Heart (tissue), 3 donors: ENCODE results near the genes GALNT10, HAVCR2 and THG1L.

- RAMPAGE, long total RNA, 2 experiments, result no peak in any of the 2 experiments
Observed at GRCh38 chr5:151696202-151697454, 9.9 kb upstream of the SPARC start.

DNA sequence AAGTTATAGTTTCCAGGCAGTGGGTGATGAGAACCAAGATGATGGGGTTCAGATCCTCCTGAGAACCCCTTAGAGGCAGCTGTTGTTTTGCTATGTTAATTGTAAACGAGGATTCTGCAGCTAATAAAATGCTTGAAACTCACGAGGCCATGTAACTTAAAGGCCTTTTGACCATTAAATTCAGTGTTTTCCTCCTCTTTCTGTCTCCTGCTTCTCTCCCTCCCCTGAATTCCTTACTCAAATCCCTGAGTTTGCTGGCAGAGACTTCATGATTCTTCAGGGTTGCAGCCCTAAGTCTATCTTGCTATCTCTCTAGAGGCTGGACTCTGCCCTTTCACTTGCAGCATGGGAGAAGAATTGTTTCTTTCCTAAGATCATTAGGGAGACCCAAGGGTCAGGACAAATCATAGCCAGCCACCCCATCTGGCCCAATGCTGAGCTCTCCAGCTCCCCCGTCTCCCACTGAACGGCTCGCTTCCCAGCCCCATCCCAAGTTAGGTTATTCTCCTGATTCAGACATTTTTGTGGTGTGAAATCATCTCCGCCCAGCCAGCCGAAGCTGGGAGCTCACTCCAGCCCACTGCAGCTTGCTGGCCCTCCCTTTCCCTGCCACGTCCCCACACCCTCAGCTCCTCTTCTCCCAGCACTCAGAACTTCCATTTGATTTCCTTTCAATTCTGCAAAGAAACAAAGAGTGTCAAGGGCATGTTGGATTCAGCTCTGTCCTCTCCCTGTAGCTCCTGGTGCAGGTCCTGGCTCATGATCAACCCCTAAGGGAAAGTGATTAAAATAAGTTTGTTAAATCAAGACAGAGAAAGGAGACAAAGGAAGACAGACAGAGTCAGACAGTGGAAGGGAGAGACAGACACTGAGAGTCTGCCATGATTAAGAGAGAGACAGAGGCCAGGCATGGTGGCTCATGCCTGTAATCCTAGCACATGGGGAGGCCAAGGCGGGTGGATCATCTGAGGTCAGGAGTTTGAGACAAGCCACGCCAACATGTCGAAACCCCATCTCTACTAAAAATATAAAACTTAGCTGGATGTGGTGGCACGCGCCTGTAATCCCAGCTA lies 12.4 kb upstream of the SPARC start:
- RAMPAGE, long total RNA, 2 experiments, result no peak in any of the 2 experiments

- RAMPAGE, long total RNA, 2 experiments, result no peak in any of the 2 experiments
Observed at GRCh38 chr5:151770151-151771129, 1.3 kb upstream of the G3BP1 start.

DNA sequence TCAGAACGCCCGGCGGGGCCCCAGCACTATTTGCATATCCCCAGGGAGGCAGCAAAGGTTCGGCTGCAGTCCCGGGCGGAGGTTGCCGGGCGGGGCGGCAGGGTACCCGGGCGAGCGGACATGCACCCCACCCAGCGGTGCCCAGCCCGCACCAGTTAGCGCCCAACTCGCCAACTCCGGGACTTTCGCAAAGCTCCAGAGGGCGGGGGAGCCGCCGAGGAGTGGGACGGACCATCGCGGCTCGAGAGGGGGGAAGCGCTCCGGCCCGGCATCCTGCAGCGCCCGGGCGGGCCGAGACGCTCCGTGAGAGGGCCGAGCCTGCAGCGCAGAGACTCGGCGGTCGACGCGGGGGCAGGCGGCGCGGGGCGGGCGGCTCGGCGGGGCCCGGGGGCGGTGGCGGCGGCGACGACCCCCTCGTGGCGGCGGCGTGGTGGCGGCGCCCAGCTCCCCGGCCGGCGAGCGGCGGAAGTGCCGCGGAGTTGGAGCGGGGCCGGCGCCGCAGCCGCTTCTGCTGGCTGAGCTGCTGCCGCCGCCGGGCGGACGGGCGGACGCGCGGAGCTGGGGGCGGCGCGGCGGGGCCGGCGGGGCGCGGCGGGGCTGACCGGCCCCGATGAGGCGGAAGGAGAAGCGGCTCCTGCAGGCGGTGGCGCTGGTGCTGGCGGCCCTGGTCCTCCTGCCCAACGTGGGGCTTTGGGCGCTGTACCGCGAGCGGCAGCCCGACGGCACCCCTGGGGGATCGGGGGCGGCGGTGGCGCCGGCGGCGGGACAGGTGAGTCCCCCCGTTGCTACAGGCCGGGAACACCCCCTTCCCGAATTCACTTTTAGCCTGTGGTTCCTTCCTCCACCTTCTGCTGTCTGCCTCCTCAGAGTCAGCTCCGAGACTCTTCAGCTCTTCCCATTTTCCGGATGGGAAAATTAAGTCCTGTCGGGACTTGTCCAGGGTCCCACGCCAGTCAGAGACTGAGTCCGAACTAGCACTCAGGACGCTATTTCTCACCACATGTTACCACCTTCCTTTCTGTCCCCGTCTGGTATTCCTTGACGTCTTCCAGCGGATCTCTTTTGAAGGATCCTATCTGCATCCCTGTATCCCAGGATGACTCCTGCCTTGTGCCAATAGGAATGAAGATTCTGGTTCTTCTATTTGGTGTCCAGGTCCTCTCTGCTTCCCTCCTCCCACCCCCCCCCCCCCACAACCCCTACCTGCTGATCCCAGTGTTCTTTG lies at the start of gene GALNT10:
GALNT10 (plus strand) TSS at position 477 of the 1,225 bp plus-strand sequence.
- RAMPAGE, long total RNA, 2 experiments, result no peak in any of the 2 experiments

- RAMPAGE, long total RNA, 2 experiments, result no peak in any of the 2 experiments
Observed at GRCh38 chr5:154202526-154203407, 12.2 kb downstream of the GALNT10 start.

DNA sequence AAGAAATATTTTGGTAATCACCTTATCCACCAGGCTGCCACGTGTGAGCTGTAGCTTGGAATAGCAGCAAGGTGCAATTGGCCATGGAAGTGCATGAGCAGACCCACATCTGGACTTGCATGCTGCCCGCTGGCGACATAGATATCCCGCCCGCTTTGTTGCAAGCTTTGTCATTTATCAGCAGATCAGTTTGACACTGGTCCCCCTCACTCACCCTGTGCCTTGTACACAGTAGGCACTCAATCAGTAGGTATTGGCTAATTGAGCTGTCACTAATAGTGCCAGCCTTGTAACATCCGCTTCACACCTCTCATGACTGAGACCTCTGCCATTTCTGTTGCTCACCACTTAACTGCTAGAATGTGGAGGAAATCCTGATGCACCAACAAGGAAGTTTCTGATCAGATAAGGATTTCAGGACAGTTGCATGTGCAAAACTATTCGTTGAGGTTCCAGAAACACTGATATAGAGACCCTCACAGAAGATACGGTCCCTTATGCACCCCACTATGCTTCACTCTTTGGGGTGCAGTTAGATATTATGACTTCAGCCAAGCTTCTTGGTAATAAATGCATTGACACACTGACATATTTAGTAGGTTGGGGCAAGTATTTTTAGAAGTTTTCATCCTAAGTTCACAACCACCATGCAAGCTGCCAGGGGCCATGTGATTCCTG lies 10.7 kb downstream of the SAP30L start:
- RAMPAGE, long total RNA, 2 experiments, result no peak in any of the 2 experiments

GRCh38 chr5:154774216-154774833 lies 19.1 kb downstream of the LARP1 start:
- RAMPAGE, long total RNA, 2 experiments, result no peak in any of the 2 experiments

DNA sequence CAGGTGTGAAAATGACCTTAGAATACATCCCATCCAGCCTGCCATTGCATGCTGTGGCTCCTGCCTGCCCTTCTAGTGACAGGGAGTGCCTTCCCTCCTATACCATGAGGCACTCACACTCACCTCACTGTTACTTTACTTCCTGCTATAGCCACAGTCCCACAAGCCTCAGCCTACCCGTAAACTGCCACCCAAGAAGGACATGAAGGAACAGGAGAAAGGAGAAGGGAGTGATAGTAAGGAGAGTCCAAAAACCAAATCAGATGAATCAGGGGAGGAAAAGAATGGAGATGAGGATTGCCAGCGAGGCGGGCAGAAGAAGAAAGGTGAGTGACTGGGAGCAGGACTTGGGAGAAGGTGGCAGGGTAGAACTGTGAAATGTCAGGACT lies 37.3 kb downstream of the LARP1 start:
- RAMPAGE, long total RNA, 2 experiments, result no peak in any of the 2 experiments

GRCh38 chr5:155729437-155730224 lies 597.3 kb upstream of the SGCD start:
- RAMPAGE, long total RNA, 2 experiments, result no peak in any of the 2 experiments

DNA sequence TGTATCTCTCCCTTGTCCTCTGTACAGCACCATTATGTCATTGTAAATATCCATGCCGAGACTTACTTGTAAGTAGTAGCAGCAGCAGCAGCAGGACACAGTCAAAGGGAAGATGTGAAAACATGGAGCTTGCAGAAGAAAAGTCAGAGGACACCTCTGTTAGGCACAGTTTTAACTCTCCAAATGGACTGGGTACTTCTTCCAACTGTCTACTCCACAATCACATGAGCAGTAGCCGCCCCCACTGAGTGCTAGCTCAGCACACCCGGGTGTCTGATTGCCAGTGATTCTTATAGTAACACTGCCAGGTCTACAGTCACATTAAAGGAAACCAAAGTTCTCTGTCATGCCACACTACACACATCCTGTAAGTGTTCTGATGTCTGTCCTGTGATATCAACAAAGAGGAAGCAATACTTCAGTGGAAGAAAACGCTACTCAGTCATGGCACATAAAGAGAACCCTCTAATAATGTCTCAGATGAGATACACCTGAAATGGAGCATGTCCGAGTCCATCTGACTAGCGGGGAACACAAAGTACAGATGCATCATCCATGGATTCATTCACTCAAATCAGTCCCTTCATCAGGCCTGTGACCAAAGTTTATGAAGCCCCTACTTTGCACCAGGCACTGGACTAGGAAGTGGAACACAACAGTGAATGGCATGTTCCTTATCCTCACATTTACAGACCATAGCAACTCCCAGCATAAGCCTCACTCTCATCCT lies at the start of gene HAVCR2:
HAVCR2 (minus strand) TSS at position 185 of the 730 bp plus-strand sequence.
- RAMPAGE, long total RNA, 2 experiments, result no peak in any of the 2 experiments

- RAMPAGE, long total RNA, 2 experiments, result no peak in any of the 2 experiments
Observed at GRCh38 chr5:157143178-157144165, 807 bp upstream of the MED7 start.

GRCh38 chr5:157249065-157249539 lies 16.8 kb upstream of the CYFIP2 start:
- RAMPAGE, long total RNA, 2 experiments, result no peak in any of the 2 experiments

- RAMPAGE, long total RNA, 2 experiments, result no peak in any of the 2 experiments
Observed at GRCh38 chr5:157300614-157301010, 34.7 kb downstream of the CYFIP2 start.

GRCh38 chr5:157543569-157544269 lies 31.9 kb downstream of the ADAM19 start:
- RAMPAGE, long total RNA, 2 experiments, result no peak in any of the 2 experiments

DNA sequence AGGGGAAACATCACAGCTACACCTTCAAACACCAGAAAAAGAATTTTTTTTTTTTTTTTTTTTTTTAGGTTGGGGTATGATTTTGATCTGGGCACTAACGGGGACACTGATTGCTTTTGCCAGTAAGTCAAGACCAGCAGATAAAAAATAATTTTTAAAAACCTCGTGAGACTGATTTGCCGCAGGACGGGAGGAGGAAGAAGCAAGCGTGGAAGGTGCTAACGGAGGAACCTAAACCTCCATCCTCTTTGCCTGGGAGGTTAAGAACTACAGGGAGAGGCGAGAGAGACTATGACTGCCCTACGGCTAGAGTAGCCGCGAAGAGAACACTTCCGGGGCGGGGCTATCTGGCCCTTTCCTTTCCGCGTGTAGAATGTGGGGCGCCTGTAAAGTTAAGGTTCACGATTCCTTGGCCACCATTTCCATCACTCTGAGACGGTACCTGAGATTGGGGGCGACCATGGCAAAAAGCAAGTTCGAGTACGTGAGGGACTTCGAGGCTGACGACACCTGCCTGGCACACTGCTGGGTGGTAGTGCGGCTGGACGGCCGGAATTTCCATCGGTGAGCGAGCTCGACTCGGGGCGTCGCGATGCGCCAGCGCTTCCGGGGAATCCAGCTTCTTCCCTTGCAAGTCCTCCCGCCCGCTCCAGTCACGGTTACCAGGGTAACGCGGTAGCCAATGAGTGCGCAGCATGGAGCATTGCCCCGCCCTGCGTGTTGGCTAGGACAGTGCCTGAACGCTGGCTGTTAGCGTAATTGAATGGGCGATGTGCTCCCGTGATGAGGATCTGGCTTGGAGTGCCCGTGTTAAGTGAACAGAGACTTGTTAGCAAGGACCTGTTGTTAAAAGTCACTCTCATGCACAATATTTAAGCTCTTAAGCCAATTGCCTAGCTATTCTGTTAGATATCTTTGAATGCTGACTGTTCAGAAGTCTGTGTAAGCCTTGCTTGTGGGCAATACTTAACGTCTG lies at the start of gene THG1L:
THG1L (plus strand) TSS at position 353 of the 976 bp plus-strand sequence.
- RAMPAGE, long total RNA, 2 experiments, result start-site peak on the plus strand in 1 of 2 experiments, centred at position 364 of the sequence, 104 reads per replicate

DNA sequence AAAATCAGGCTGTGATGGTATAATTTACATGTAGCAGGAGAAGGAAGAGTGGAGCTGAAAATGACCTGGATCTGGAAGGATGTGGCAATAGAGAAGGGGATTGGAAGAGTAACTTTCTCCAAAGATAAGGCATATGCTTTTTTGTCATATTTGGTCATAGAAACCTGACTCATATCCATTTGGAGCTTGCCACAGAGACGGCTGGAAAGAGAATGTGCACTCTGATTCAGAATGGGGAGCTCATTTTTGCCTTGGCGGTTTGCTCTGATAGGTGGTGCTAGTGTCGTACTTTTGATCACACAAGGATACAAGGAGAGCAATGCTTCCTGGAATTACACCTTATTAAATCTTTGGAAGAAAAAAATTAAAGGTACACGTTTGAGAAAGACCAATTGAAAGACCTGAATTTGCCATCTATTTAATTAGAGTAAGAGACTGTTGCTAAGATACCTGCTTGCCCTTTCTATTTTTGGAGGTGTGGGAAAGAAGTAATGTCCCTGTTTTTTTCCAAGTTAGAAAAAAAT lies 5.3 kb downstream of the LSM11 start:
- RAMPAGE, long total RNA, 2 experiments, result no peak in any of the 2 experiments

GRCh38 chr5:157912599-157913416 lies 53.9 kb upstream of the CLINT1 start:
- RAMPAGE, long total RNA, 2 experiments, result no peak in any of the 2 experiments

- RAMPAGE, long total RNA, 2 experiments, result no peak in any of the 2 experiments
Observed at GRCh38 chr5:158020655-158021130, 161.7 kb upstream of the CLINT1 start.

GRCh38 chr5:158409410-158409864 lies 550.5 kb upstream of the CLINT1 start:
- RAMPAGE, long total RNA, 2 experiments, result no peak in any of the 2 experiments

DNA sequence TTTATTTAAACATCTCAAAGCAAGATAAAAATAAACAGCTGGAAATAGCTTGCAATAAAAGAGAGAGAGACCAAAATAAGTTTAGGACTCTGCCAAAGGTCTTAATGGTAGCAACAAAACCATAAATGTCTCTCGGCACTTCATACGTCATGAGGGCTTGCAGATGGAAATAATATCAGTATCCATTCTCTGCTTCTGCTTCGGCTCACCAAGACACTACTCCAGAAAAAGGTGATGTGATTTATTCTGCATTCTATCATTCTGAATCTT lies 56.2 kb downstream of the EBF1 start:
- RAMPAGE, long total RNA, 2 experiments, result no peak in any of the 2 experiments